ENCODE measurements around a stretch of chr7.

GRCh38 chr7:66152441-66153373 is 38.1 kb downstream of the CRCP start:
- PRO-cap, 2 experiments = no peak in any of the 2 experiments

DNA sequence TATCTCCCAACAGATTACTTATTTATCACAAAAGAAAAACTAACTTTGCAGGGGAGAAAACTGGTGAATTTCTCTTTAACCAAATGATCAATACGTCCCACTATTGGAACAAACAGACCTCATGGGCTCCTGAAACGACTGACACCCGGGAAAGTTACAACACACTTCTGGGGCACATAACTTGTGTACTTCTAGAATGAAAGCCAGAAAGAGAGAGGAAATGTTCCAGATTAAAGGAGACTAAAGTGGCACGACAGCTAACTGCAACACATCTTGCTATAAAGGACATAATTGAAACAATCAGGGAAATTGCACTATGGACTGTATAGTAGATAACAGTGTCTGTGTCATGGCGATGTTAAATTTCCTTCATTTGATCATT is 14.6 kb upstream of the TPST1 start:
- PRO-cap, 2 experiments = no peak in any of the 2 experiments

- PRO-cap, 2 experiments = no peak in any of the 2 experiments
Measured at GRCh38 chr7:66209716-66210439, 4.7 kb downstream of the TPST1 start.

DNA sequence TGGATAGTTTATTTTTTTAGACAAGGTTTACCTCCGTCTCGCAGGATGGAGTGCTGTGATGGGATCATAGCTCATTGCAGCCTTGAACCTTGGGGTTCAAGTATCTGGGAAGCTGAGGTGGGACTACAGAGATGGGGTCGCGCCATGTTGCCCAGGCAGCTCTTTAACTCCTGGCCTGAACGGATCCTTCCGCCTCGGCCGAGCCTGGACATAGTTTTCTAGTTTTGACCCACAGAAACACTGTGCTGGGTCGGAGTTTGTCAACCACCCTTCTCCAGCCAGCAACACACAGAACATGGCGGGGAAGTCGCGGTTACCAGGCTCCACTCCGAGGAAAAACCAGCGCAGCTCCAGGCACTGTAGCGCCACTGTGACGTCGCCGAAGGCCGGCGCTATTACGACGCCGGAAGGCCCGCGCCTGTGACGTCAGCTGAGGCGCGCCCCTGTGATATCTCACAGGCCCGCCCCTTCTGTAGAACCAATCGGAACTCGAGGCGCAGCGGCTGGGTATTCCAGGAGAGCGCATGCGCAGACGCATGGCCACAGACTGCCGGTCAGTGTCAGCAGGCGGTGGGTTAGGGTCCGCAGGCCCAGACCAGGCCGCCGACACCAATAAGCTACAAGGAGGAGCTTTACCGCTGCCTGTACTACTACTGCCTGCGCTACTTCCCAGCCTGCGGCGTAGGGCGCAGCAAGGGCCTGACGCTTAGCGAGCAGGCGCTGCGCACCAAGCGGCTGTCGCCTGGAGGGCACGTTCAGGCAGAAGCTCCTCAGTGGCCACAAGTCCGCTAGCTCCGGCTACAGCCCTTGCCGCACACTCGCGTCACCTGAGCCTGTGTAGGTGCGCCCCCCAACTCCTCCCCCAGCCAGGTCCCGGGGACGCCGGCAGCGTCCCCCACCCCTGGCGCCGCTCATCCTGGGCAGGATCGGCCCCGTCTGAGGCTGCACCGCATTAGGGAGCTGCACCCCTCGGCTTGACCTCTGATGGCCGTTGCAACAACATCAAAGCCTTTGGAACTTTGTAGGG is 135.2 kb upstream of the KCTD7 start:
- PRO-cap, 2 experiments = peak in 2 of 2 experiments; most common plus-strand start position 545 of the sequence (in 2); most common minus-strand start position 330 of the sequence (in 1)

GRCh38 chr7:66537372-66538271 is 91.1 kb upstream of the KCTD7 start:
- PRO-cap, 2 experiments = no peak in any of the 2 experiments

- PRO-cap, 2 experiments = no peak in any of the 2 experiments
Measured at GRCh38 chr7:66678679-66679387, 50.2 kb downstream of the KCTD7 start.

- PRO-cap, 2 experiments = no peak in any of the 2 experiments
Measured at GRCh38 chr7:66682327-66683069, 53.8 kb downstream of the KCTD7 start.

GRCh38 chr7:66737687-66738251 is 2.8 kb upstream of the RABGEF1 start:
- PRO-cap, 2 experiments = no peak in any of the 2 experiments

GRCh38 chr7:66789617-66789970 is 49.1 kb downstream of the RABGEF1 start:
- PRO-cap, 2 experiments = no peak in any of the 2 experiments

DNA sequence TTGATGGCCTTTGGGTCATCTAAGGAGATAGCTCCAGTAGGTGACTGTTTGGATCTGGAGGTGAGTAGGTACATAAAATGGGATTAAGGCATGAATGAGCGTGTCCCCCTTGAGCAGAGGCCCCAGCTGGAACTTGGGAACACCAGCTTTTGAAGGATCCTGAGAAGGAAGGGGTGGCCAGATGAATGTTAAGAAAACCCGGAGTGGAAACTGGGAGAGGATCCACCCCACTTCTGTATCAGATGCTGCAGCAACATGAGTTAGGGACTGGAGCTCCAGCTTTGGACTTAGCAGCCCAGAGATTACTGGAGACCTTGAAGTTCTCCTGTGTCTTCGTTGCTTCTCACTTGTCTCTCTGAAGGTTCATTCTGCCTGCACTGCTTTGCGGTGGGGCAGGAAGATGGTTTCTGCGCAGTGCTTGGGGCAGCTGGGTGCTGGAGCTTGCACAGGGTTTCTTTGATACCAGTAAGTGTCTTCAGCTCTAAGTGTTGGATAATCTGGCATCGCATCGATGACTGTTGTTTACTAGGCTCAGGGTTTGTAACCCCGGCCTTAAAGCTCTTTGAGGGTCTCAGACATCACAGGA is 9.3 kb downstream of the TMEM248 start:
- PRO-cap, 2 experiments = no peak in any of the 2 experiments

- PRO-cap, 2 experiments = peak in 2 of 2 experiments; most common minus-strand start chr7:66996574 (in 1)
Measured at GRCh38 chr7:66996127-66996685, 427 bp upstream of the TYW1 start.

GRCh38 chr7:69617931-69618567 is 19.8 kb downstream of the AUTS2 start:
- PRO-cap, 2 experiments = no peak in any of the 2 experiments

DNA sequence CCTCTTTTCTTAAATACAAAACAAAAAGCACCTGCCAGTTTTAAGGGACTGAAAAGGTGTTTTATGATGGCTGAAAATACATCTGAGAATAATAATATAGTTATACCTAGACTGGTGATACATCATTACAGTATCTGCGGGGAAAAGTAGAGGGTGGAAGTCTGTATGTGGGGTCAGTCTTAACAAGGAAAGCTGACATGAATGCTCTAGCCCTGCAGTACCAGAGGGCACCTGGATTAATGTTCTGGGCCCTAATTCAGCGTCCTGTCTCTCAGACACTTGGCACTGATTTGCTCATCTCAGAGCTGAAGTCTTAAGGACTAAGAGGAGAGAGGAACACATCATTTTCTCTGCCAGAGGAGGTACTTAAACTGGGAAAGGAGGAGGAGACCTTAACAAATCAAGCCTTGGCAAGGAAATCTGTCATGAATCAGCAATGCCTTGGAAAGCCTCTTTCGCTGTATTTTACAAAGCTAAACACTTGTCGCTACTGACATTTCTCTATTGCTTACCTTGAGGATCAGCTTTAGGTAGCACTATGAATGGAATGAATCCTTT is 37.1 kb downstream of the AUTS2 start:
- PRO-cap, 2 experiments = no peak in any of the 2 experiments

DNA sequence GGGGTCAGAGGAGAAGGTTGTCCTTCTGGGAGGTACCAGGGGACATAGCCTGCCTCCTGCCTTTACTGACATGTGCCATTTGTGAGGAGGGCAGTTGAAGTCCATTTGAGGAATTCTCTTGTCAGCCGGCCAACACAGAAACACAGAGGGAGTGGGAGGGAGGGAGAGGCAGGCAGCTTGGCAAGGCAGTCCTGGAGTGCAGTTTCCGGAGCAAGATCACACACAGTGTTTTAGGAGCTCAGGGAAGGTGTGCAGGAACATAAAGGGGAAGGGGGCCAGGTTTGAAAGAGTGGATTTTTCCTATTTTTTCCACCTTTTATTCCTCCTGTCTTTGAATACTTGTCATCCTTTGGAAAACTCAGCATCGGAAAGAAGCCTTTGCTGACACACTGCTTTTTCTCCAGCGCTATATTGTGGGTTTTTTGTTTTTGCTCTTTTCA is 369.0 kb downstream of the AUTS2 start:
- PRO-cap, 2 experiments = no peak in any of the 2 experiments

- PRO-cap, 2 experiments = no peak in any of the 2 experiments
Measured at GRCh38 chr7:70574974-70575354, 557.0 kb upstream of the GALNT17 start.

- PRO-cap, 2 experiments = no peak in any of the 2 experiments
Measured at GRCh38 chr7:70738080-70738643, 393.8 kb upstream of the GALNT17 start.

- PRO-cap, 2 experiments = no peak in any of the 2 experiments
Measured at GRCh38 chr7:70765964-70766773, 365.8 kb upstream of the GALNT17 start.

DNA sequence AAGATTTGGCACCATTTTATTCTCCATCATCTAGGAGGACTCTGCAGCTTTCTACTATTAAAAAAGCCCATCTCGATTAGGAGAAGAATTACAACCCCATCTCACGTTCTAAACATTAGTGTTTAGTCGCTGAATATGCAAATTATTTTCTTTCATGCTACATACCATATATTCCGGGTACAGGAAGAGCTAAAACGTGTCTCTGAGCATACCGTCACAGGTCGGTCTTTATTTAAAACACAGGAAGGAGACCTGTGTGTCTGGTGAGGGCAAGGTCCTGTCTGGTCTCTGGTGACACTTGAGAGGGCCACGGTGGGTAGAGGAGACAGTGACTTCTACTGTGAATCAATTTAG is 345.5 kb upstream of the GALNT17 start:
- PRO-cap, 2 experiments = no peak in any of the 2 experiments

- PRO-cap, 2 experiments = no peak in any of the 2 experiments
Measured at GRCh38 chr7:71712251-71712585, 580.3 kb downstream of the GALNT17 start.

GRCh38 chr7:72336504-72337514 is 75.3 kb downstream of the CALN1 start:
- PRO-cap, 2 experiments = no peak in any of the 2 experiments